Fibroblast of villous mesenchyme (primary cell): ENCODE measurements around the gene SGO1.

GRCh38 chr3:16335992-16336433, 71.0 kb downstream of the OXNAD1 start:
- CAGE, long polyA plus RNA, result no peak

DNA sequence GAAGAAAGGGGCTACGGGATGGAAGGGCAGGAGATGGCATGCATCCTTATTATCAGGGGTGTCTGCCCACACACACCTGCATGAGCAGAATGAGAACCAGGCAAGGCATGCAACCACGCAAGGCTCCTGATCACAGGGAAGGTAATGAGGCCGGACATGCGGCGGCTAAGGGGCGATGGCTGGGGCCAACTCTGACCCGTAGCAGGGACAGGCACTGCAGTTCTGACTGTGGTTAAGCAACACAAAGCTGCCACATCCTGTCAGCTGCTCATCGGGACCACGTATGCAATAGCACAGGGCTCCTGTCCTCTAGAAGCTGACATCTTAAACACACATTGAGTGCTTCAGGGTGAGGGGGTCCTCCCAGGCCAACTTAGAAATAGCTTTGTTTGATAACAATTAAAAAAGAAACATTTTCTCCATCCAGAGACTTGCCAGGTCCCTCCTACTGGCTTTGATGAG, 73.2 kb downstream of the OXNAD1 start:
- CAGE, long polyA plus RNA, result no peak

DNA sequence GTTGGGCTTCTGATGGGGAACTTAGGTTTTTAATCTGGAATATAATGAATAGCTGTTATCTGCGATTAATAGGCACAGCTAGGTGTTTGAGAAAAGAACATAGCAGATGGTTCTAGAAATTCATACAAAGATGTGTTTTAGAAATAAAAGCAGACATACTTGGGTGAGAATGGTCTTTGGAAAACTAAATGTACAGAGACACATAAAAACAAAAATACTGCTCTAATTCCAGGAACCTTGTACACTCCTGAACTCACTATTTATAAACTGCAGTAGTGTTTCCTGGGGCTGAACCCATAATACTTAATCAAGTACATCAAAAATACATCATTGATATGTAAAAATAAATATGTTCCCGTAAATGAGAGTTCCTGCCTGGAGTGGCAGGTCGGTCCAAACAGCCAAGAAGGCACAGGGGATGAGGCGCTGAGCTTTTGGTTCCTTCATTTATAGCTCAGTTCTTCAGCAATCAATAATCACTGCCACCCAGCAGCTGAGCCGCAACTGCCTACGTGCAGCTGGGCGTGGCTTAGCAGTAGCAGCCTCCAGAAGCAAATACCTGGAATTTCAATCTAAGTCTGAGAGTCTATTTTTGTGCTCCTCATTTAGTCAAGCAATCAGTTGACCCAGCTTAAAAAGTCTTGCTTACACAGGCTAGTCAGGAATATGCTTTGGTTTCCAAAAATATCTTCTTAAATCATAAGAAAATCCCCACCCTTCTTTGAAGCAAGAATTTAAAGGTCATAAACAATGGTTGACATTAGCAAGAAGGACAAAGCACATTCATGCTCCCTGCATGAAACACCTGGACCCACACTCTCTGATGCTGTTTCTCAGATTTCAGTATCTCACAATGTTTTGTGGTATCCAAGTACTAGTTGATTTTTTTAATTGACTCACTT, 105.7 kb downstream of the OXNAD1 start:
- CAGE, long polyA plus RNA, result no peak

DNA sequence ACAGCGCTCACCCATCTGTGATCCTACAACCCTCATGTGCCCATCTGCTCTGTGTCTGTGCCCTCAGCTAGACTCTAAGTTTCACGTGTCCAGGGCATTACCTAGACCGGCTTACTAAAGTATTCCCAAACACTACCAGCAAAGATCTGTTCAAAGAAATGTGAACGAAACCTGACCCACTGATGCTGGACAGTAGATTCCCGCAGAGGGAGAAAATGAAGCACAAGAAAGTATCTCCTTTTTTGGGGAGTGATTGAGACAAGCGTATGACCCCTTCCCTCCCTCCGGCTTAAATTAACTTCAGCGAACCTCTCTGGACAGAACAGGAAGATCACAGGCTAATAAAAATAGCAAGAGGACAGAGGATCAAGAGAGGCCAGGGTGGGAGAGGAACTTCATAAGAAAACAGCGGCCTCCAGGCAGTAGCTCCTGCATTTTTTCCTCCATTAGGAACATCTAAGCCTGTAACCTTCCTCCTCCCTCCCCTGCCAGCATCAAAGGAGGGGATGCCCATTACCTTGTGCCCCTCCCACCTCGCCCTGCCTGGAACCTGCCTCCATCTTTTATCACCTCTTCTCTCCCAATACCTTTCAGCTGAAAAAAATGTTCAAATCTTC, 113.0 kb downstream of the RFTN1 start:
- CAGE, long polyA plus RNA, result no peak

DNA sequence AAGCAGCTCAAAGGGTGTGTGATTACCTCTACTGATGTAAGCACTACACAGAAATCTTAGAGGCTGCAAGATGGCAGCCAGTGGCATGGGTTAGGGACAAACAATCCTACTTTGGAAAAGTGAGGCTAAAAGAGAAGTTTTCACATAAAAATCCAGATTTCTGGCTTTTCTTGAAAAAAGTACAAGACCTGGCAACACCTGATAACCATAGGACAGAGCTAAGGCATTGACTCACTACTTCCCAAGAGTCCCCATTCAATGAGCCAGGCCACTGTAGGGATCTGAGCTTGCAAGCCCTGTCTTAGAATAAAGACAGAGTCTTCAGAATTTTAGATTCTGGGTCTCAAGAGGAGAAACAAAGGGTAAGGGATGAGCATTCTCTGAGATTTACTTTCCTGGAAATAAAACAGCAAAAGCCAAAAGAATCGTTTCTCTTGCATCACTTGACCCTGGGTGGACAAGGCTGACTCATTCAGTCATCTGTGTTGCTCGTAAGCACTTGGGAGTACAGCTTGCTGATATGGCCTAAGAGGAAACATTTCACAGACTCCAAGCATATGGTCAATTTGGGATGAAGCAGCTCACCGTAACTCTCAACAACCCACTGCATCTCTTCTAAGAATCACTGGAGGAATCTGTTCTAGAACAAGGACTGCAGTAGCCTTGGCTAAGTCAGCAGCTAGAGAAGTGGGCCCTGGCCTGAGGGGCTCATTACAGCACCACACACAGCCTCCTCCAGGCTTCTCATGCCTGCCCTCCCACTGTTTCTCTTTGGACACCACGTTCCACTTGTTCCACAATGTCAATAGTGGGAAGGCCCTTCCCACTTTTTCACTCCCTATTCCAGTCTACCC, 86.2 kb downstream of the RFTN1 start:
- CAGE, long polyA plus RNA, result no peak

GRCh38 chr3:16517002-16517663, 3.6 kb upstream of the RFTN1 start:
- CAGE, long polyA plus RNA, result no peak

- CAGE, long polyA plus RNA, result no peak
Observed at GRCh38 chr3:16741959-16742355, 136.7 kb upstream of the DAZL start.

GRCh38 chr3:17077571-17078113, 192.9 kb downstream of the PLCL2 start:
- CAGE, long polyA plus RNA, result no peak

DNA sequence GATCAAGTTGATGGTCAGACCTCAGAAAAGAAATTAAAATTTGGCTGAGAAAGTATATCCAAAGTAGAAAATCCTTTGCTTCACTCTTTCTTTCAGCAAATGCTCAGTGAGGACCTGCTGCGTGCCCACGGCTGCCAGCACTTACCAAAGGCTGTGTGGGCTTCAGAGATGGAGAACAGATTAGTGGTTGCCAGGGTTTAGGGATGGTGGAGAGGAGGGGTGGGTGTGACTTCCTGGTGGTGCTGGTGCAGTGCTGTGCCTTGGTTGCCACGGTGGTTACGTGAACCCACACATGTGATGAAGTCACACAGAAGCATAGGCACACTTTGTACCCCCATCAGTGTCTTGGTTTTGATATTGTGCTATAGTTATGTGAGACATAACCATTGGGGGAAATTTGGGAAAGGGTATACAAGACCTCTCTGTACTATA, 204.2 kb downstream of the PLCL2 start:
- CAGE, long polyA plus RNA, result no peak

GRCh38 chr3:17140672-17141108, 255.9 kb downstream of the PLCL2 start:
- CAGE, long polyA plus RNA, result no peak

DNA sequence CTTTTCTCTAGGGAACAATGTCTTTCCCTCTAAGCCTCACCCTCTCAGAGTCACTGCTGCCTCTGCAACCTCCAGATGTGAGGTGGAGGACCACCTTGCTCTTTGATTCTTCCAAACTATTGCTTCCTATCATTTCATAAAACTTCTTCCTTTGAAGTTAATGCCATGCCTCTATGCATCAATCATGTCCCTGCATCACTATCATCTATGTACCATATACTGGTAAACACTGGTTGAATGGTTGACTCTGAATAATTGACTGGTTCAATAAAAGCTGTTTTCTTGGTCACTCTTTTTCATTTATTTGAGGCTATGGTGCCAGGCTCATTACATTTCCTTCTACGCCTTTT, 418.4 kb downstream of the PLCL2 start:
- CAGE, long polyA plus RNA, result no peak

DNA sequence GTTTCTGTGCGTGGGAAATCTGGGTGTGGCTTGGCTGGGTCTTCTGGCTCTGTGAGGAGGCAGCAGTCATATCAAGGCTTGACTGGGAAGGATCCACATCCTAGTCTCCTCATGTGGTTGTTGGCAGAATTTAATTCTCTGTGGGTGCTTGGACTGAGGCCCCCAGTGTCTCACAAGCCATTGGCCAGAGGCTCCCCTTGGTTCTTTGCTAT, 102.7 kb upstream of the TBC1D5 start:
- CAGE, long polyA plus RNA, result no peak

GRCh38 chr3:18424397-18424793, 744 bp downstream of the SATB1 start:
- CAGE, long polyA plus RNA, result no peak

DNA sequence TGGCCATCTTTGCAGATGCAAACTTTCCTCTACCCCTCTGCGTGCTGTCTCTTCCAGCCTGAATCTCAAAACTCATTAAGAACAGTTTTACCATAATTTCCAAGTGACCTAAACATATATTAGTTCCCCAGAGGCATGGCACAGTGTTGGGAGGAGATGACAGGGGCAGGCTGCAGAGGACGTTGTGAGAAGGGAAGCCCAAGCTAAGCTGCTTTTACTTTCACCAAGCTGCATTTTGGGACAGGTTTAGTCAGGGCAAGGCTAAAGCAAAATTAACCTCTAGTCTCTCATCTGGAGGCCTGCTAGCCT, 318.6 kb upstream of the SATB1 start:
- CAGE, long polyA plus RNA, result no peak

- CAGE, long polyA plus RNA, result no peak
Observed at GRCh38 chr3:19102693-19103519, 45.4 kb upstream of the KCNH8 start.

- CAGE, long polyA plus RNA, result no peak
Observed at GRCh38 chr3:19432624-19433107, 284.4 kb downstream of the KCNH8 start.

DNA sequence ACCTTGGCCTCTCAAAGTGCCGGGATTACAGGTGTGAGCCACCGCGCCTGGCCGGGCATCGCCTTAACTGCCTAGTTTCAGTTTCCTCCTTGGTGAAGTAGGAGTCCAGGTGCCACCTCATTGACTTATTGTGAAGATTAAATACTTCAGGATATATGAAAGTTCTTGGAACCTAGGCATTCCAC, 8.8 kb downstream of the KAT2B start:
- CAGE, long polyA plus RNA, result no peak

DNA sequence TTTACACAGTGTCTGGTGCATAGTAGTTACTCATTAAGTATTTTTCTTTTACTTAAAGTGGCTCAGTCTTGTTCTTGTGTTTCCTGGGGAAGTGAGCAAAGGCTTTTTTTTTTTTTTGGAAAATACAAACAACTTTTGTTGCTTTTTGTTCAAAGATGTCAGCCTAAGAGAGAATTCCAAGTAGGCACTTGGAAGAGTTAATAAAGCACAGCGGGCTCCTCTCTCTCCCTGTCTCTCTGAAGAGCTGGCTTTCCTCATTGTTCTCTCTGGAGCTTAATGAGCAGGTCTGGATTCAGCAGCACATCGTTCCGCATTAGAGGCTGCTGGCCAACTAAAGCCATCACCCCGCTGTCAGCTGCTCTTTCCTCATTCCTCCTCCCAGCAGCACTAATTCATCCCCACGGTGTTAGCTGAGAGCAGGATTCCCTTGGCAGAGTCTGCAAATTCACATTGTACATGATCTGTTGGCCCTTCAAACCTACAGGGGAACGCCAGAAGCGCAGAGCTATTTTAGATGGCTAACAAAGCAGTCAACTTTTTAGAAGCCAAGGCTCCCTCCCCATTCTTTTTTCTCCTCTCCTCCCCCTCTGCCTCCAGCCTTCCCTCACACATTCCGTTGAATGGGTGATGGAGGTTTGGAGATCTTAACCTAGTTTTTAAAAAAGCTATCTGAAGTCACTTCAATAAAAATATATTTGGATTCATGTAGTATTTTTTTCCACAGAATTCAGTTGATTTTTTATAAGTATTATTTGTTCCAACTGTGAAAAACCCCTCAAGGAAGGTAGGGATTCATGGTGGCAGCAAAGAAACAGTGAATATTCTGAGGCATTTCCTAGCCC, 44.1 kb downstream of the SGO1 start:
- CAGE, long polyA plus RNA, result no peak

GRCh38 chr3:20185760-20186694, at the start of gene SGO1:
SGO1 (minus strand) TSS chr3:20186206.
- CAGE, long polyA plus RNA, result no peak

DNA sequence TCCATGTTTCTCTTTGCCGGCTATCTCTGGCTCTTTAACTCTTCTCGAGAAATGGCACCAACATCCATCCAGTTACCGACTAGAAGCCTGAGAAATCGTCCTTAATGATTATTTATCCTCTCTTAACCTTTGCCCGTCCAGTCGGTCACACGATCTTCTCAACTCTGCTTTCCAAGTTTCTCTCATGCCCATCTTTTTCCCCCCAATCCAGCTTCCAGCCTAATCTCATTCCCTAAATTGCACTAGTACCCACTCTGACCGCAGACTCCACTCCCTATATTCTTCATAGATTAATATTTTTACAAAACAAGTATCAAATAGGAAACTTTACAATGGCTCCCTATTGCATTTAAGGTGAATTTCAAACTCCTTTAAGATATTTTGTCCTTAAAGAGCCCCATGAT, 691 bp upstream of the SGO1 start:
- CAGE, long polyA plus RNA, result no peak